ENCODE measurements around a stretch of chr5.

DNA sequence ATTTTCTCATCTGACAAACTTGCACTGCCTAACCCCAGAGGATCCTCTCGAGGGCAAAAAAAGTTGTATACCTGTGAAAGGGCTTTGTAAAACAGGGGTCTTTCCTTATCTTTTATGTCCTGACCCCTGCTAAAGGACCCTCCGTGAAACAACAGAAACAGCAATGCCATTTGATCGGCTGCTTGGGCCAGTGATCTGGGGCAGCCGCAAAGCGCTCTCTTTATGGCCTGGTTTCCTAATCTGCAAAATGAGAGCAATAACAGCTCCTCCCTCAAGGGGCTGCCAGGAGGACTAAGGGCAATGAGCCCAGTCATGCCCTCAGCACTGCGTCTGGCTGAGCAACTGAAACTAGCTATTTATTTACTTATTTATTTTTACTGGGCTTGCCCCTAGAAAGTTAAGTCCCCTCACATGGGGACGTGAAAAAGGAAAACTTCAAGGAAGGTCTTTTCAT, 18.4 kb downstream of the CMBL start:
- PRO-cap, 2 experiments: no peak in any of the 2 experiments

GRCh38 chr5:10316027-10316577, 8.4 kb upstream of the CMBL start:
- PRO-cap, 2 experiments: no peak in any of the 2 experiments

- PRO-cap, 2 experiments: no peak in any of the 2 experiments
Measured at GRCh38 chr5:10417825-10418501, 23.7 kb upstream of the ROPN1L start.

DNA sequence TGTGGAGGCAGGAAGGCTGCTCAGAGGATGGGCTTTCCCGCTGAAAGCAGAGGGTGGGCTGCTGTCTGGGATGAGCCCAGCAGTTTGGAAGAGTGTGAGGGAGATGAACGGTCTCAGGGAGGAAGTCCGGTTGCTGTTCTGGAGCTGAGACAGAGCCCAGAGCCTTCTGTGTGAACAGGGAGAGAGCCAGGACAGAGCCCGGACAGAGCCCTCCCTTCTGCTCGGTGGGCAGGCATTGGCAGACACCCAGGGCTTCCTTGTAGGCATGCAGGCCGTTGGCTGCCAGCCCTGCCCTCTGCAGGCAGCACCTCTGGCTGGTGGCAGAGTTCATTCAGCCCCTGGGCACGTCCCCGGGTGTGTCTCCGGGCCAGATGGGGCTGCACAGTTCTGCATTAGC, 18.8 kb downstream of the ROPN1L start:
- PRO-cap, 2 experiments: no peak in any of the 2 experiments

DNA sequence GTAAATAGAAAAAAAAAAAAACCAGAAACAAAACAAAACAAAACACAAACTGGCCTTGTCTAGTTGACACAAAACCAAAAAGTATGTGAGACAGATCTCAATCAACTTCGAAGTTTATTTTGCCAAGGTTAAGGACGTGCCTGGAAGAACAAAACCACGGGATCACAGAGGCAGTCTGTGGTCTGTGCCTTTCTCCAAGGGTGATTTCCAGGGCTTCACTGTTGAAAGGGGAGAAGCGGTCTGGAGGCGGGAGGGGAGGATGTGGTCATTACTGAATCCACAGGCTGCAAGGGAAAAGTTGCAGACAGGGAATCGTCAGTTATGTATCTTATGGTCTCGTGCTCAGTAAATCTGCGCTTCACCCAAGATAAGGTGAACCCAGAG, 25.6 kb downstream of the ROPN1L start:
- PRO-cap, 2 experiments: no peak in any of the 2 experiments

DNA sequence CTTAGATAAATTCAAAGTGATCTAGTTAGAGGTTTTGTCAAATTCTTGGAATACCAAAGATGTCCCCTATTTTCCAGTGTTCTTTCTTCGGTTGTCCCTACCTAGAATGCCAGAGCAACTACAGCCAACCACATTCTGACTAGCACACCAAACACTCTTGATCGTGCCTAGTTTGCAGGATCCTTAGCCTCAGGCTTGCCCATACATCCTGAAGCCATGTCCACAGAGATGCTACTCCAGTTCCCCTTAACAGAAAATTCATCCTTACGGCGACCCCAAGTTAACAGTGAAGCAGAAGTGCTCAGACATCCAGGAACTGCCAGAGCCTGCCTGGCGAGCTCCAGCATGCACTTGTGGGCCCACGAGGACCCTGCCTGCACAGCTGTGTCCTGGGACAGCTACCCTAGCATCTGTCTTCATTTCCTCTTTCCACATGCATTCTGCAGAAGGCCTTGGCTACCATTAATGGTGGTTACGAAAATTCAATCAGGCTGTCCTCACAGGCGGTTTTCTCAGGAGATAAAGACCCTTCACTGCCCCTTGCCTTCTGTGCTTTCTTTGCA, 31.4 kb downstream of the DAP start:
- PRO-cap, 2 experiments: no peak in any of the 2 experiments

DNA sequence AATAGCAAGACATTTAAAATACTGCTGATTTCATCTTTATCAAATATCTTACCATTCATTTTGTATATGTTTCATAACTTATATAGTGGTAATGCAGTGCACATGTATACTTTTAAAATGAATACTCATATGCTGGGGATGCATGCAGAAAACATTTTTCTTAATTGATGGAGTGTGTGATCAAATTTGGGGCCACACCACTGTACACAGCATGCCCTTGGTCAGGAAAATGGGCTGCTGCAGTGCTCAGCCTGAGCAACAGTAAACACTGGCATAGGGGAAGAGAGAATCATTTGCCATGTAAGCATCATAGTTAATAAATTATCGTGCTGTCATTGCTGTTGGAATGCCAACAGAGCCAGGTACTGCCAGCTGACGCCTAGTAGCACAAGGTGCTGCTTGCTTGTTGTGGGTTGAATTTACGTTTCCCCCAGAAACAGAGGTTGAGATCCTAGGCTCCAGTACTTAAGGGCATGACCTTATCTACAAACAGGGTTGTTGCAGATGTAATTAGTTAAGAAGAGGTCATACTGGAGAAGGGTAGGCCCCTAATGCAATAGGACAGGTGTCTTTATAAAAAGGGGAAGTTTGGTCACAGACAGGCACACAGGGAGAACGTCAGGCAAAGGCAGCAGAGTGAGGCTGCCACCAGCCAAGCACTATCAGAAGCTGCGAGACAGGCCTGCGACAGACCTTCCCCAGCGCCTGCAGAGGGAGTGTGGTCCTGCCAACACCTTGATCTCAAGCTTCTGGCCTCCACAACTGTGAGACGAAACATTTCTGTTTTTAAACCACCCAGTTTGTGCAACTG, 25.4 kb downstream of the DAP start:
- PRO-cap, 2 experiments: no peak in any of the 2 experiments

DNA sequence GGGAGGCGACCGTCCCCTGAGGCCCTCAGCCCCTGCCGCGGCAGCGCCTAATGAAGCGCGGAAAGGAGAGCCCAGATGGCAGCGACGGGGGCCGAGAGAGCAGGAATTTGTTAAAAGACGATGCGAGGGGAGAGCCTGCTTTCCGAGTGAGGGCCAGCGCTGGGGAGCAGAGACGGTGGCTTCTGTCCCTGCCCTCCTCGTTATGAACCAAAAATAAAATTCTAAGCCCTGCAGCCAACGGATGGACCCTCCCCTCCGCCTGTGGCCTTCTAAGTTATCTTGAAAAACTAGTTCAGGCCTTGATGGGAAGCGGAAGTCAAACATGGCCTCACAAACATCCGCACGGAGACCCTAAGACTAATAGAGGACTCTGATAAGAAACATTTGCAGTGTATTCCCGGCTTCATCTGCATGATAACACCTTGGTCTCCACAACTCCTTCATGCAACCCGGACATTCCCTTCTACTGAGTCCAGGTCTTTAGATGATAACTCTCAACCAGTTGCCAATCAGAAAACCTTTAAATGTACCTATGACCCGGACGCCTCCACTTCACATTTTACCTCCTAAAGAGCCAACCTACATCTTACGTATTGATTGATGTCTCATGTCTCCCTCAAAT, 716 bp upstream of the DAP start:
- PRO-cap, 2 experiments: peak in 1 of 2 experiments; most common minus-strand start position 204 of the sequence (in 1)

- PRO-cap, 2 experiments: peak in 1 of 2 experiments; most common minus-strand start chr5:12597524 (in 1)
Measured at GRCh38 chr5:12597431-12597630, 693.1 kb upstream of the CTNND2 start.

GRCh38 chr5:14145697-14146483, 2.7 kb downstream of the TRIO start:
- PRO-cap, 2 experiments: no peak in any of the 2 experiments

DNA sequence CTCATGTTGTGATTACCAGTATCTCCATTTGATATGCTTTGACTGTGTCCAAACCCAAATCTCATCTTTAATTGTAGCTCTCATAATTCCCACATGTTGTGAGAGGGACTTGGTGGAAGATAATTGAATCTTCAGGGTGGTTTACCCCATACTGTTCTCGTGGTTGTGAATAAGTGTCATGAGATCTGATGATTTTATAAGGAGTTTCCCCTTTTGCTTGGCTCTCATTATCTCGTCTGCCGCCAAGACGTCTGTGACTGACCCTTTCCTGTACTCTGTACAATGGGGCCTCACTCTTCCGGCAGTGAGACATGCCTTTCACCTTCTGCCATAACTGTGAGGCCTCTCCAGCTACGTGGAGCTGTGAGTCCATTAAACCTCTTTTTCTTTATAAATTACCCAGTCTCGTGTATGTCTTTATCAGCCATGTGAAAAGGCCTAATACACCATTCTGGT, 59.4 kb downstream of the TRIO start:
- PRO-cap, 2 experiments: no peak in any of the 2 experiments

DNA sequence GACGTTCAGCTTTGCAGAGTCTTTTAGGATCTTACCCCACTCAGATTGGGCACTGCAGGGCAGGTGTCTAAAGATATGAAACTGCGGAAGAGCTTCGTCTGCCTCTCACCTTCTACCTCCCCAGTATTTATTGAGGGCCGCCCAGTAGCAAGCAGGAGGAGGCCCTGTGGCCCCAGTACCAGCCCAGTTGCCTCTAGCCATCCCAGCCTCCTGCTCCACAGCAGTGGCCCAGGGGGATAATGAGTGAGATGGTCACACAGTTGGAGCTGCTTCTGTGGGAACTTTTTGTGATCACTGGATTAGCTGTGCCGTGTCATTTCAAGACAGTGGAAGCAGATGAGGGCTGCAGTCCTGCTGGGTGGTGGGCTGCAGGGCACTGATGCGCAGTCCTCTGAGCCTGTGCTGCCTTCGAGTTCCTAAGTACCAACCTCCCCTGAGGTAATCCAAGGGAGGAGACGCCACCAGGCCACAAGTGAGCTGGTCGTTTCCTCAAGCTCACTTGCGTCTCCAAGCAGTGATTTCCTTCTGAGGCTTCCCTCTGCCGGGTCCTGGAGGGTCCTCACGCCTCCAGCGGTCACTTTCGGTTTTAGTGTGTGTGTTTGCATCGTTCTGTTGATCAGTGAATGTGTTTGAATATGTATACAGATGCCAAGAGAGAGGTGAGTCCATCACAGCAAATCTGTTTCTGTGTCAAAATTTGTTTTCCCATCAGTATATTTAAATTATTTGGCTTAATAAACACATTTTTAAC, 115.6 kb downstream of the TRIO start:
- PRO-cap, 2 experiments: no peak in any of the 2 experiments

GRCh38 chr5:14668235-14668857, 3.8 kb downstream of the OTULIN start:
- PRO-cap, 2 experiments: no peak in any of the 2 experiments

DNA sequence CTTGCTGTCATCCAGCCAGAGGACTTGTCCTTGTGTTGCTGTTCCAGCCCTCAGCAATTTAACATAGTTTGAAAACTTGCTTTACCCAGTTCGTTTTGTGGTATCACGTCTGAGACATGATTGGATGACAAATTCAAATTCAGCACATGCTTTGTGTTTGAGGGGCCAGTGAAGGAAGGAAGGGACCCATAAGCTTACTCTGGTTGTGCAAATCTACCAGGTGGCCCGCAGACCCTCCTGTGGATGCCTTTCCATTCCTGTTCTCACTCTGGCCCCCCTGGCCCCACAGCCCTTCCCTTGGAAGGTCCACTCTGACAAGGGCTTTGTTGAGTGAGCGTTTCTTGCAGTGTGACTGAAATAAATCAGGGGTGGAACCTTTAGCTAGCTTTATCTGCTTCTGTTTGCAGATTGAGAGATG, 19.8 kb downstream of the OTULIN start:
- PRO-cap, 2 experiments: no peak in any of the 2 experiments

GRCh38 chr5:14684697-14685264, 20.3 kb downstream of the OTULIN start:
- PRO-cap, 2 experiments: no peak in any of the 2 experiments

DNA sequence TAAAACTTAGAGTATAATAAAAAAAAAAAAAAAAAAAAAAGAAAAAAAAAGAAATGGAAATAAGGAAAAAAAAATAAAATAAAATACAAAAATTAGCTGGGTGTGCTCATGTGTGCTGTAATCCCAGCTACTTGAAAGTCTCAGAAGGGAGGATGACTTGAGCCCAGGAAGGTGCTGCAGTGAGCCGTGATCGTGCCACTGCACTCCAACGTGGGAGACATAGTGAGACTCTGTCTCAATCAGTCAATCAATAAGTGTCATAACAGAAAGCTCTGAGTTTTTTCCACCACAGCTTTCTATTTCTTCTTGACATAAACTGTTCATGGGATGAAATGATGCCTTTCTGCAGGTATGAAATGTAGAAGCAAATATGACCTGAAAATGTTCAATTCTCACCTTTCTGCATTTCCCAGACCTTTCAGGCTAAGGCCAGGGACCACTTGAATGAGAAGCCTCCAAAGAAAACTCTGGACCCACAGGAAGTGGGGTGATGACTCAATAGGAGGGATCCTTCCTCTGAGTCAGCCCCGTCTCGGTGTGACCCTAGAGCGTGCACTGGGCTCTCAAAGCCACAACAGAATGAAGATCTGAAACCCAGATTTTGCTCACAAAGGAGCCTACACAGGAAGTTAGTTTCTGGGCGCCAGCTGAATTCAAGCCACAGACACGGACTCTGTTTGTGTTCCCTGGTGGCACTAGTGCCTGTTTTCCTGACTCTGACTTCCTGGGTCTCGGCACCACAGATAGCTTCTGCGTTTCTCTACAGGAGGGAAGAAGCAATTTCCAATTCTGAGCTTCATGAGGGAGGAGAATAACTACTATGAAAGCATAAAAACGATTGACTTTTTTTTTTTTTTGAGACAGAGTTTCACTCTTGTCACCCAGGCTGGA, 62.0 kb downstream of the ANKH start:
- PRO-cap, 2 experiments: peak in 1 of 2 experiments; most common plus-strand start position 676 of the sequence (in 1); most common minus-strand start position 581 of the sequence (in 1)

DNA sequence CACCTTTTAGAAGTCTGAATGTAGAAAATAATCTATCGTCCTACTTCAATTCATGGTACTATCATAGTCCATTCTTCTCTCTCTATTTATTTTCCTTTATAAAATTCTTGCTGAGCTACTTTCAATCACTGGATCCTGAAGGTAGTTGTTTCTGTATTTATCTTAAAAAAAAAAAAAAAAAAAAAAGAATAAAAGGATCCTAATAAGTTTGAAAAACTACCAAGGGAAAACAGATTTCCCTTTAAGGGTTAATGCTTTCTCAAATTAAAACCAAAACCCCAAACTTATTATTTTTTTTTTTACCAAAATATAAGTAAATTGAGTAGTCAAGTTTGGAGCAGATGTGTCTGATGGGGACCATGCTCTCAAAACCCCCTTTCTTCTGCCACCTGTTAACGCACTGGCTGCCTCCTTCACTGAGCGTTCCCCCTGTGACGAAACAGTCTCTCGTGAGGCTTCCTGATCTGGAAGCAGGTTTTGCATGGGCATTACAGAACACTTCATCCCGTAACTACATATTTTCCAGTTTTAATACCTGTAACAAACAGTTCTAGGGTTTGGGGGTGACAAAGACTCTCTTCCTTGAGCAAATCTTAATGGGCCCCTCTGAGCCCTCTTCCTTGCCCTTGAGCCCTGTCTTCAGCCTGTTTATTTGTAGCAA, 59.5 kb downstream of the ANKH start:
- PRO-cap, 2 experiments: no peak in any of the 2 experiments

GRCh38 chr5:14864529-14864728, 7.1 kb downstream of the ANKH start:
- PRO-cap, 2 experiments: no peak in any of the 2 experiments

DNA sequence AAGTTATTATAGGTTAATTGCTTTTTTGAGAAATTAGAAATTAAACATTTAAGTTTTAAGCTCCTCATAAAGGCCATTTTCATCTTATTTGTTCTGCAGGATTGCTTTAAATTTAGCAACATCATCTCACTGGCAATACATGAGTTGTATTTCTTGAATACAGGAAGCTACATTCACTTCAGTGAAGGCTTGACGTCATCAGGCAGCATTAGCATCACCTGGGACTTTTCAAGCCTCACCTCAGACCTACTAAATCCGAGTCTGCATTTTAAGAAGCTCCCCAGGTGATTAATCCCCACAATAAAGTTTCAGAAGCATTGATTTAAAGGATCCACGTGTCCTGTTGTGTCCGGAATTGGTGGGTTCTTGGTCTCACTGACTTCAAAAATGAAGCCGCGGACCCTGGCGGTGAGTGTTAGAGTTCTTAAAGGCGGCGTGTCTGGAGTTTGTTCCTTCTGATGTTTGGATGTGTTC, 121.1 kb upstream of the ANKH start:
- PRO-cap, 2 experiments: no peak in any of the 2 experiments

DNA sequence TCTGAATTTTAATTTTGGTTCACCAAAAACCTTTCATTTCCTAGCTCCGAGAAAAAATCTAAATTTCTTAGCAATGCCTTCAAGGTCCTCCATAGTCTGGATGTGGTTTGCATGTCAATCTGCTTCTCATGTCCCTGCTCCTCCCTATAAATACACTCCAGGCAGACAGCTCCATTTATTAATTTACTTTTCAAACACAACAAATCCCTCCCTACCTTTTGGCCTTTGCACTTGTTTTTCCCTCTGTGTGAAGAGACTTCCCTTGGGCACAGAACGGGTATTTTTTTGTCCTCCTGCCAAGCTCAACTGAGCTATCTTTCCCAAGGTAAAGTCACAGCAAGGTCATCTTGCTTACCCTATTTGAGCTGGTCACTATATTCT, 159.5 kb upstream of the ANKH start:
- PRO-cap, 2 experiments: no peak in any of the 2 experiments

All from cerebral cortex (tissue), 2 donors.